Metastatic Liver Carcinoma in the Adrenal Gland (tissue), 2 donors: ENCODE measurements around a stretch of chr20.

DNA sequence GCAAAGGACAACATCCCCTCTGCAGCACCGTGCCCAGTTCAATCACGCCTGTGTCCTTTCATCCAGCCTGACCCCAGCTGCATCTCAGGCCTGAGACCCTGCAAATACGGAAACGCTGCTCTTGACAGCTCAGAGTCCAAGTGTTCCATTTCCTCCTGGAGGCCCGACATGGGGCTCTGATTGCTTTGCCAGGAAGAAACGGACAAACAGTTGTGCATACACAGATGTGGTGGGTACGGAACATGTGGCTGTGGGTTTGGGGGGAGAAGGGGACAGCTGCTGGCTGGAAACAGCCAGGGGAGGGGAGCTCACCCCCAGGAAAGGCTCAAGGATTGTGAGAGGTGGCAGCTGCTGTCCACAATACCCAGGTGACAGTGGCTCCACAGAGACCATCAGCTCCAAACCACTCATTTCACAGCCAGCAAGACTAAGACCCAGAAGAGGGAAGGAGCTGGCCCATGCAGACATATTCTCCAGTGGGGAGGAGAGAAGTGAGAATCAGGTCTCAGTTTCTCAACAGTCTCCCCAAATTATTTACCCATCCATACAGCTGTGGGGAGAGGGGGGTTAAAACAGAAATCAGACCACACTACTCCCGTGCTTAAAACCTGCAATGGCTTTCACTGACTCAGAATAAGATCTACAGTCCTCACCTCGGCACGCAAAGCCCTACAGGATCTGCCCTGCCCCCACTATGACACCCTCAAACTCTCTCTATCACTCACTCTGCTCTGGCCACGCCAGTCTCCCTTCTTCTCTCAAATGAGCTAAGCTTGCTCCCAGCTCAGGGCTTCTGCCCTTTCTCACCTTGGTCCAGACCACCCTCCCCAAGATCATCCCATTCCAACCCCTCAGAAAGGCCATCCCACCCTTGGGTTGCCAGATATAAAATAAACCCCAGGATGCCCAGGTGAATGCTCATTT is 89.1 kb downstream of the PREX1 start:
- PRO-cap, 2 experiments, result no peak in any of the 2 experiments

DNA sequence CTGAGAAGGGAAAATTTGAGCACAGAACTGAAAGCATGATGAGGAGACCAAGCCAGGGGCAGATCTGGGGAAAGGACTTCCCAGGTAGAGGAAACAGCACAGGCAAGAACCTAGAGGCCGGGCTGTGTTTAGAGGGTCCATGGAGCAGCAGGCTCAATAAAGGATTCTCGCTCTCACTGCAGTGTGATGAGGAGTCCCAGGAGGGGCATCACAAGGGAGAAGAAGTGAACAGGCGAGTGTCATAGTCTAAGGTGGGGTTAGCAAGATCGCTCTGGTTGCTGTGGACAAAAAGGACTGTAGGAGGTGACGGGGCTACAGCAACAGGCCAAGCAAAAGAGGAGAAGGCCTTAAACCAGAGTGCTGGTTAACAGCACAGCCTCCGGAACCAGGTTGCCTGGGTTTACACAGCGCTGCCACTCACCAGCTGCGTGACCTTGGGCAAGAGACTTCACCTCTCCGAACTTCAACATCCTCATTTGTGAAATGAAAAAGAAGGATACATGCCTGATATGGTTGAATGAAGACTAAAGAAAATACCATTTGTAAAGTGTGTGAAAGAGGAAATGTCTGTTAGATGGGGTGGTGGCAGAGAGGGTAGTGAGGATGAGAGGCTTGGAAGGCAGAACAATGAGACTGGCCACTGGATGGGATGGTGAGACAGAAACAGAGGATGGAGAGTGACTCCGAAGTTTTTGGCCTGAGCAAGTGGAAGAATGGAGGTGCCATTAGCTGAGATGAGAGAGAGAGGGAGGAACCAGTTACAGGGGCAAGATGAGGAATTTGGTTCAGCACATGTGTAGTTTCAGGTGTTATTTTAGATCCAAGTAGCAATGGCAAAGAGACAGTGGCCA is 44.9 kb downstream of the PREX1 start:
- PRO-cap, 2 experiments, result no peak in any of the 2 experiments

DNA sequence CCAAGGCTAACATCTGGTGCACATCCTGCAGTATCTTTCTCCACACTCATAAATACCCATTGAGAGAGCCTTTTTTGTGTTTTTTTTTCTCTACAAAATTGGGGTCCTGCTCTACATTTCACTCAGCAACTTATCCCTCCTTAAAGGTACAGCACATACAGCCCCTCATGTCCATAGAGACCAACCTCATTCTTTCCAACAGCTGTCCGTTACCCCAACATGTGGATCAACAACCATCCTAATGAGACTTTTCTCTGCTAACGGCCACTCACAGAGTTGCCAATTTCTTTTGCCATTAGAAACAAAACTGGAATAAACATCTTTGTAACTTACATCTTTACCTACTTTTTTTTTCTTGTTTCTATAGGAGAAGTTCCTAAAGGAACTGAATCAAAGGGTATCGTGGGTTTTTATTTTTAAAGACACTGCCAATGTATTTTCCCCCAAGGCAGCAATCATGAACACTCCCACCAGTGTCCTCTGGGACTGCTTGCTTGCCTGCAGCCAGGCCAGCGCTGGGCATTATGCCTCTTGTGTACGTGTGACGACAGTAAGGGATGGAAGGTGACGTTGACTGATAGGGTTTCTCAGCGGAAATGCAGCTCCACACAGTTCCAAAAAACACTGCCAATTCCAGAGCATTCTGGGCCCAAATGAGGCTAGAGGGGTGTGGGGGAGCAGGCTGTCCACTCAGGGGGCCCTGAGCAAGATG is 20.4 kb downstream of the PREX1 start:
- PRO-cap, 2 experiments, result no peak in any of the 2 experiments

DNA sequence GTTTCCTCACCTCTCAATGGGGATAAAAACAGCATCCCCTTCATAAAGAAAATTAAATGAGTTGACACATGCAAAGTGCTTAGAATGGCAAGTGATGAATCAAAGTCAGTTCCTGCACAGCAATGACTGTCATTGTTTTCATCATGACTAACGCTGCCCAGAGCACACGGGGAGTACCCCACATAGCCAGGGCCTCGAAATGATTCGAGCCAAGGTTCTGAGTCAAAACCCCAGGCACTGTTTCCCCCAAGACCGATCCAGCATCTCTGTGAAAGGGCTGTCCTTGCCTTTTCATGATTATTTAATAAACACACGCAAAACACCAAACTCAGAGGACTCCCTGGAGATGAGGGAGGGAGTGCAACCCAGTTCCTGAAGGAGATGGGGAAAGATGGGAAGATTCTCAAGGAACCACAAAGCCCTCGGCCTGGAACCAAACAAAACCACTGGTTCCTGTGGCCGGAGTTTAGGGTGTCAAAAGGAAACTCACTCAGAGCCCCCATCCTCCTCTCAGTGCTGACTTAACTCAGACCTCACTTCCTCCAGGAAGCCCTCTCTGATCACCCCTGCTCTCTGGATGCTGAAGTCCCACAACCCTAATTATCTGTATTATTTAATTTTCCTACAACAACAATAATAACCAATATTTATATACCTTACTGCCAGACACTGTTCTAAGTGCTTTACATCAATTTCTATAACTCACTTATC is 3.7 kb downstream of the PREX1 start:
- PRO-cap, 2 experiments, result no peak in any of the 2 experiments

- PRO-cap, 2 experiments, result no peak in any of the 2 experiments
Measured at GRCh38 chr20:48824622-48825135, 3.1 kb downstream of the PREX1 start.

- PRO-cap, 2 experiments, result no peak in any of the 2 experiments
Measured at GRCh38 chr20:48908661-48909207, 12.8 kb upstream of the ARFGEF2 start.

DNA sequence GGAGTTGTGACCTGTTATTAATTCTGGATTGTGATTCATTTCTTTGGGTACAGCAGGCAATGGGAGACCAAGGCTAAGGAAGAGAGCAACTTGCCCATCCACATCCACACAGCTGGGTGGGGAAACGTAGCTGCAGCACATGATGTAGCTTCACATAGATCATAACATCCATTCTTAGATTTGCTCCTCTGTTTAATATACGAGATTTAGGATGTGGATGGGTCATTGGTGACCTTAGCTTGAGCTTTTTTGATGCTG is 5.2 kb downstream of the ARFGEF2 start:
- PRO-cap, 2 experiments, result no peak in any of the 2 experiments

DNA sequence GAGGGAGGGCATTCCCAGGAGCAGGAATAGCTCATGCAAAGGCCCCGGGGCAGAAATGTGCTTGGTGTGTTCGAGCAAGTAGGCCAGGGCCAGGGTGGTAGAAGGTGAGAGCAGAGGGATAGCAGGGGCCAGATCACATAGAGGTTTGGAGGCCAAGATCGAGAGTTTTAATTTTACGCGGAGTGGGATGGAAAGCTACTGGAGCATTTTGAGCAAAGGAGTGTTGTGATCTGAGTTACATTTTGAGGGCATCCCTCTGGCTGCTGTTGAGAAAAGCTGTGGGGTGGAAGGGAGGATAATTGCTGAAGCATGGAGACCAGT is 10.1 kb downstream of the ARFGEF2 start:
- PRO-cap, 2 experiments, result no peak in any of the 2 experiments

GRCh38 chr20:48956616-48957604 is 35.4 kb downstream of the ARFGEF2 start:
- PRO-cap, 2 experiments, result no peak in any of the 2 experiments

DNA sequence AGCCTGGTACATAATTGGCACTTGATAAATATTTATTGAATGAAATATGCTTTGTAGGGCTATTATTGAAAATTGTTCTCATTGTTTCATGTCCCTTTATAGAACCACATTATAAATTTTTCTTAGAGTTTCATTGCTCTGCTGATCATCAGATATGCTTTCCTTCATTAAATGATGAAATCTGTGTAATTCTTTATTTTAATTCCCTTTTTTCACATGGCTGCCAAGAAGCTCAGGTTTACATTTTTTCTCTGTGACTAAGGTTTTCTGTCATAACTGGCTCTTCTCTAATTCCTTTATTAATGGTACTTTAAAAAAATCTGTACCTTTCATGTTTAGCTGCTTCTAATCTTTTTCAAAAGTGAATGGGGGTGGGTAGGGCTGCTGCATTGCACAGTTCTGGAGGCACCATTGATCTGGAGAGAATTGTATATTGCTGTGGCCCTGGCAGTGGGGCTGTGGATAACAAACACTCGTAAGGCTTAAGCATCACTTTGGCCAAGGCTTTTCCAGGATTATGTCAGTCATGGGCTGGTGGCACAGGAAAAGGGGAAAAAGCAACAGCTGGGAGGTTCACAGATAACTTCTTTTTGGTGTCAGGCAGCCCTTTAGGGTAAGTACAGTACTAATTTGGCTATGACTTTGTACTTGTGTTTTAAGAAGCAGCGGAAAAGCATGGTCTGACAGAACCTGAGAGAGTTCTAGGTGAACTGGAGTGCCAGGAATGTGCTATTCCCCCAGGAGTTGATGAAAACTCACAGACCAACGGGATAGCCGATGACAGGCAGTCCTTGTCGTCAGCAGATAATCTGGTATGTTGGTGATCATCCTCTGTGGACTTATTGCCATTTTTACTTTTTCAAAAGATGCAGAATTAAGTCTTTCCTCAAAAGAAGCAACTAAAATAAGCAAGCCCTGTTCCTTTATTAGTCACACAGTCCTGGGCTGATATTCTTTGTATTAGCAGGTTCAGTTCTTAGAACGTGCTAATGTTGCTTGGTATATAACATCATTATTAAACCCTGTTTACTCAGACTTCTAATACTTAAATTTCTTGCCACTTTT is 44.0 kb downstream of the ARFGEF2 start:
- PRO-cap, 2 experiments, result no peak in any of the 2 experiments

GRCh38 chr20:48985016-48985580 is 61.0 kb upstream of the CSE1L start:
- PRO-cap, 2 experiments, result no peak in any of the 2 experiments

DNA sequence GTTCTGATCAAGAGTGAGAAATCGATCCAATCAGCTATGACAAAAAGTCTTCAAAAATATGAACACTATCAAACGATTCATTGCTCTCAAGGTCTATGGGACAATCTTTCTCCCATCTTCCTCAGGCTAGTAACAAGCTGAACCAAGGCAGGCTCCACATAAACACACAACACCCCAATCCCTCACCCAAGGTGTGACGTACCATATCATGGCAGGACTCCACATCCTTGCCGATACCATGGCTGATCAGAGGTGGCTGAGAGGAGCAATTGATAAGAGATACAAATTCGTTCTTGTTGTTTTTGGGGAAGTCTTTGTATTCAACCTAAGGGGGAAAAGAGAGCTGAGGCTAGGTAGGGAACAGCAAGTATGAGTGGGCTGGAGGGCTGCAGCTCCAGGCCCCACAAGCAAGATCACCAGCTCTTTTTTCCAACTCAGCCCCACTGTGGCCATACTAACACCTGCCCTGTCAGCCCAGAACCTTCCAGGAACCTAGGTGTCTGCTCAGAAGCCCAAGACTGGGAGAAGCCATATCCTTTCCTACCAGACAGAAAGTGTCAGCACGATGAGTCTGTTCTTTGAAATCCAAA is 70.9 kb downstream of the CSE1L start:
- PRO-cap, 2 experiments, result no peak in any of the 2 experiments

DNA sequence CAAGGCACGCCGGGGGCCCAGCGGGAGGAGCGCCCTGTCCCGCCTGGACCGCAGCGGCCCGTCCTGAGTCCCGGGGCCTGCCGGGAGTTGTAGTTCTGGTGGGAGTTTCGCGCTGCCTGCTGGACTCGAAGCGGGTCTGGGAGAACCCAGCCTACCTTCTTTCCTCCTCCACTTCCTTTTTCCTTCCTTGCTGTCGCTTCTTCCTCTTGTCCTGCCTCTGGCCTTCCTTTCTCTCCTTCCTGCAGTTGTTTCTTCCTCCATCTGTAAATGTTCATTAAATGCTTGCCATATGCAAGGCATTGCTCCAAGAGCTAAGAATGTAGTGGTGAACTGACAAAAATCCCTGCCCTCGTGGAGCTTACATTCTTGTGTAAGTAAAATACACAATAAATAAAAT is 355 bp upstream of the STAU1 start:
- PRO-cap, 2 experiments, result peak in 1 of 2 experiments; most common plus-strand start position 122 of the sequence (in 1)

- PRO-cap, 2 experiments, result no peak in any of the 2 experiments
Measured at GRCh38 chr20:49352821-49353173, 74.9 kb upstream of the ZNFX1 start.

DNA sequence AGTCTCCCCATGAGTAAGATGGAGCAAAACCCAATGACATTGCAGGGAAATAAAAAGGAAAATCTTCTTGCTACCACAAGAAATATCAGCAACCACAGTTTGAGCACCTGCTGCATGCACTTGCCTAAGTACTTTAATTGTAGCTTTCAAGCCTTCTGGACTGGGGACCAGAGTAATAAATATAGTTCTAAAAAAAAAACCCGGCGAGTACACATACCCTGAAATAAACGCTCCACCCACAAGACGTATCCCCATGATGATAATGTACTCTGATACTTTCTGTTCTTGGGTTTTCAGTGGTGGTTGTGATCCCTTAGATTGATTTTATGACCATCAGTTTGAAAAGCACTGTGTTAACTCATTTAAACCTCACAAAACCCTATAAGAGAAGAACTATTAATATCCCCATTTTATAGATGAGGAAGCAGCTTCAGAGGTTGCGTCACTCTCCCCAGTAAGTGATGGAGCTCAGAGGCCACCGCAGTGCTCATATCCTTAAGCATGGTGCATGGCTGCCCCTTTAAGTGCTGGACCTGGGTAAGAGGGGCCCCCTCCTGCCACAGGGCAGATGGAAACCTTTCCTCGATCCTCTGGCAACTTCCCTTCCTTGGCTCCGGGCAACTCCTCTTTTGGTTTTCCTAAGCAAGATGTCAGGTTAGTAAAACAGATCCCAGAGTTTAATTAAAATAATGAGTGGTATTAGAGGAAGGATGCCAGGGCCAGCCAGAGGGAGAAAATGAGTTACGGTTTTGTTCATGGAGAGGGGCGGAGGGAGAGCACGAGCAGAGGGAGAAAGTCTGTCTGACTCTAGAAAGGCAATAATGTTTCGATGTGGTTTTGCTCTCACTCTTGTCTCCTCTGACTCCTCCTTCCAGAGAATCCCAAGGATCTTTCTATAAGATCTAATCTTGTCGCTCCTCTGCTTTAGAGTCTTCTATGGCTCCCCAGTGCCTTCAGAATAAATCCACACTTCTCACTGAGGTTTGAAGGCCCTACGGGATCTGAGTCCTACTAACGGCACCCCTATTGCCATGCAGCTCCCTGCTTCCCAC is 67.2 kb downstream of the KCNB1 start:
- PRO-cap, 2 experiments, result no peak in any of the 2 experiments

- PRO-cap, 2 experiments, result no peak in any of the 2 experiments
Measured at GRCh38 chr20:49567157-49567794, 661 bp downstream of the PTGIS start.

DNA sequence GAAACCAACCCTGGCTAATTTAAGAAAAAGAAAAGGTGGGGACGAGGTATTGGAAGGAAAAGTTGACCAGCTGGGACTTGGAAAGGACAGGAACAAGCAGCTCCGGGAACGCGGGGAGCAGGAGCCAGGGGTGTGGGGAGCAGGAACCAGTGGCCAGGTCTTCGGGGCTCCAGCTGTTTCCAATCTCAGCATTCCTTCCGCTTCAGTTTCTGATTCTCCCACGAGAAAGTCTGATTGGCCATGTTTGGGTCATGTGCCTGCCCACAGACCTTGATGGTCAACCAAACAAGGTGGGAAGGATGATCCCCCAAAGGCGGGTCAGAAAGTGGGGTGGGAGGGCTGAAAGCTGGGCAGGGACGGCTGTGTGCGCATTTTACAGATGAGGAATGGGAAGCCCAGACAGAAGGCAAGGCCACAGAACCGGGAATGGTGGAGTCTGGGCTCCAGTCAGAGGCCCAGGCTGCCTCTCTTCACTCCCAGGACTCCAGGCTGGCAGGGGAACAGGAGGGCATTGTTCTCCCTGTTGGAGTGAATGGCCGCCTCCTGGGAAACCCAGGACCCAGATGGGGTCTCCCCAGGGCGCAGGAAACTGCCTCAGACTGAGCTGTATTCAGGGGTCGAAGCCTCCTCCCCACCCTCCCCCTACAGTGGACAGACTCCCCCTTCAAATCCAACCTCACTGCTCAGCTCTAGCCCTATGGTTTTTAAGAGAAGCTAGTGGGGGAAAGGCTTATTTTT is 12.1 kb upstream of the PTGIS start:
- PRO-cap, 2 experiments, result no peak in any of the 2 experiments

- PRO-cap, 2 experiments, result no peak in any of the 2 experiments
Measured at GRCh38 chr20:49587092-49587446, 19.1 kb upstream of the PTGIS start.

- PRO-cap, 2 experiments, result no peak in any of the 2 experiments
Measured at GRCh38 chr20:49610682-49610968, 42.7 kb upstream of the PTGIS start.

DNA sequence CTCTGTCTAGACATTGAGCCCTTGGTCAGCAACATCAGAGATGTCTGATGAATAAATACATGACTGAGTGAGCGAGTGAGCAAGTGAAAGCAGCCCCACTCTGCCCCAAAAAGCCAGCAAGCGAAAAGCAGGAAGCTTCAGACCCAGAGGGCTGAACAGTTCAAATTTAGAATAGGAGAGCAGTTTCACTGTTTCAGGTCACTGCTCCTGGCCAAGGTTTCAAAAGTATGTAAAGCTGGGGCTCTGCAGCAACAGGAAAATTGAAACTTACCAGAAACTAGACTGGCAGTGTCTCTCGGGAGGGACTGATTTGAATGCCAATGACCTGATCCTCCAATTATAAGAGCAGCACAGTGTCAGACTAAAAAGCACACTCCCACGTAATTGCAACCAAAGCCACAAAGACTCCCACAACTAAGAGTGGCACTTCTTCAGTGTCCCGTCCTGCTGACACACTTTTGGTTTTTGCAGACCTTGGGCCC is 52.4 kb upstream of the PTGIS start:
- PRO-cap, 2 experiments, result no peak in any of the 2 experiments